Endothelial cell (in vitro differentiated cells): Measurements from ENCODE around the gene LIPI.

DNA sequence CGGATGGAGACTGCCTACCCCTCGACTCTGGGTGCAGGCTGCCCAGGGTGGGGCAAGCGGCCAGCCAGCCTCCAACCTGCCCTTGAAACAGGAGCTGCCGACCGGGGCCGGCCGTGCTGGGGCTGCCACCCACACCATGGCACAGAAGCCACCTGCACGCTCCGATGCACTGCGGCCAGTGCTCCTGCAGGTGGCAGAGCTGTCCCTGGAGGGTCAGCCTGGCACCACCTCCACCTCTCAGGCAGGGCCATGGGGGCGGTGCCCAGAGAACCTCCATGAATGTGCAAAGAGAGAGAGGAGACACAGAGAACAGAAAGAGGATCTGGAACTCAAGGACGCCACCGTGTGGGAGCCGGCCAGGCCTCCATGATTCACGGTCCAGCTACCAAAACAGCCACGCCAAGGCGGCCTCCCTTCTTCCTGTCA is 5397.8 kb upstream of the TPTE start:
- PRO-cap: no peak

- PRO-cap: no peak
Observed at GRCh38 chr21:8992923-8993799, 1528.2 kb upstream of the TPTE start.

DNA sequence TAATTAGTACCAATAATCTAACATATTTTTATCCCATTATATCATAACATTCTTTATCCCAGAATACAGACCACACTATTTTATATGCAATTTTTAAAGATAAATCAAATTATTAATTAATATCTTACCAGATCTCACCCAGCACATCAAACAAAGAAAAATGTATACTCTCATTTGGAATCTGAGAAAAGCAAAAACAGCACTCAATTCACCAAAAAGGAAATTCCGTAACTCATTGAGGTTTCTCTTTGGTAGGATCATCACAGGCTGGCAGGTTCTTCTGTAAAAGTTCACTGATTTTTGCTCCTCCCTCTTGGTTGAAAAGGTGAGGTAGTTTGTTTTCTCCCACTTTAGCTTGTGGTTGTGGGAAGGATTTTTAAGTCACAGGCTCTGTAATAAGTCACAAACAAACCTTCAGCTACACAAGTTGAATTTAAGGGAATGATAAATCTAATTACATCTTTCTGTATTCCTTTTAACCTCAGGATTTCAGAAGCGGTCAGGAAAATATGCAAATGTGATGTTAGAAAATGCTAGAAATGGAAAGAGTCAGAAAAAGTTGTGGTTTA is at the start of gene LIPI:
TSS of gene LIPI (minus strand) at position 284 of the 569 bp plus-strand sequence.
- PRO-cap: no peak

- PRO-cap: no peak
Observed at GRCh38 chr21:14483428-14484755, 62.2 kb downstream of the SAMSN1 start.

DNA sequence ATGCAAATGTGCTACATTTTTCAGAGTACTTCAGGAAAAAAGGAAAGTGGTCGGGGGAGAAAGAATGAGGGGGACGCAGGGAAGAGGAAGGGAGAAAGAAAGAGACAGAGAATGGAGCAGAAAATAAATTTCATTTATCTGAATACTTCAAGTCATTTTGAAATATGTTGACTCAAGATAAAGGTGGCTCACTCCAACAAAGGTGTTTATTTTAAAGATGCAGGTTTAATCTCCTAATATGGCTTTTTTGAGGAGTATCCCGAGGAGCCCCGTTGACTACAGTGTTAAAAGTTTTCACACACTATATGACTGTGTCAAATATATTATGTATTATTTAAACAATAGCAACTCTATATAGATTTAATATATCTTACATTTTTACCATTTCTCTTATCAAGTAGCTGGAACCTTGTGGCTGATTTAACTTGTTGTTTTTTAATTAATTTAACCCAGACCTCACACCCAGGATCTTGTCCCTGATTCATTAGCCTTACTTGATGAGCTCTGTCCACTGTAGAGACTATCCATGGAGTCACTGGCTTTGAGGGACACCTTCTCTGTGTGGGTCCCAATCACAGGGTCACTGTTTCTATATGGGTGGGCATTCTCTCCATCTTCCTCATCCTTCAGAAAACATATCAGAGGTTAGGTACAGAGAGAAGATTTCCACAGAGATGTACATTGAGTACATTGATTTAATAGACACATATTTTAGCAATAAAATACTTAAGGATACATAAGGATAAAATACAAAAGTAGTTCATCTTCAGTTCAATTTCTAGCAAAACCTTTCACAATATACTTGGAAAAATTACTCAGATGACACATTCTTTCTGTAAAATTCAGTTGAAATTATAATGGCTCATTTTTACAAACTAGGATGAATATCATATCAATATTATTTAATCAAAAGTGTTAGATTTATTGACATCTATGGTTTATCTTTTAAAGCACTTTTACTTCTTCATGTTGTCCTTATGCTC is 33.9 kb downstream of the SAMSN1 start:
- PRO-cap: no peak

DNA sequence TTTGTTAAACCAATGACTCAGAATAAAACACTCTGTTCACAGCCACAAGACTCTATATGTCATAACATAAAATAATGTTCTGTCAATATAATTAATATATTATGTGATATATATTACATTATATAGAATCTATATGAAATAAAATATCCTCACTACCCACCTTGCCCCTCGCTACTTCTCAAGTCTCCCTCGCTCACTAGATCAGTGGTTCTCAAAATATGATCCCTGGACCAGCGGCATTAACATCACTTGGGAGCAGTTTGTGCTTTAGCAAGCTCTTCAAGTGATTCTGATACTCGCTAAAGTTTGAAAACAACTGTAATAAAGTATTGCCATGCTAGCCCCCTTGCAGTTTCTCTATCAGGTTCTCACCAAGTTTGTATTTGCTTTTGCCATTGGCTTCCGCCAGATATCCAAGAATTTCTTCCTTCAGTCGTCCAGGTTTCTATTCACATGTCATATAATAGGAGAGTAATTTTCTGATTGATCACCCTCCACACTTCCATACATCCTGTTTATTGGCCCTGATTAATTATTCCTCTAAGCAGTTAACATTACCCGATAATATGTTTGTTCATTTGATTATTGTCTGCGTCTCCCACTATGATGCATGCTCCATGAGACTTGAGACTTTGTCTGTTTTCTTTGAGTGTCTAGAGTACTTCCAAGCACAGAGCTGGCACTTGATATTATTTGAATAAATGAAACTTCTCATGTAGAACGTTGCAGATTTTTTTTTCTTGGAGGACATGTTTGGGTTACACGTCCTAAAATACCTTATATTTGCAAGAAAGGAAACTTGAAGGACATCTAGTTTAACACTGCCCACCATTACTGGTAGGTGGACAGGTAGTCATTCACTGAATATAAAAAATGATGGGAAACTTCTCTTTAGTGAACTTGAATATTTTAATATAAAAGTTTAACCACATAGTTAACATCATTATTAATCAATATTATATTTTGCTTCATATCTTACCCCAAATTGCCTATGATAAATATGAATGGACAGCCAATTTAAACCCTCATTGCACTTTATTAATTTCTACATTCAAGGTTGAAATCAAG is 28.1 kb downstream of the SAMSN1 start:
- PRO-cap: no peak

DNA sequence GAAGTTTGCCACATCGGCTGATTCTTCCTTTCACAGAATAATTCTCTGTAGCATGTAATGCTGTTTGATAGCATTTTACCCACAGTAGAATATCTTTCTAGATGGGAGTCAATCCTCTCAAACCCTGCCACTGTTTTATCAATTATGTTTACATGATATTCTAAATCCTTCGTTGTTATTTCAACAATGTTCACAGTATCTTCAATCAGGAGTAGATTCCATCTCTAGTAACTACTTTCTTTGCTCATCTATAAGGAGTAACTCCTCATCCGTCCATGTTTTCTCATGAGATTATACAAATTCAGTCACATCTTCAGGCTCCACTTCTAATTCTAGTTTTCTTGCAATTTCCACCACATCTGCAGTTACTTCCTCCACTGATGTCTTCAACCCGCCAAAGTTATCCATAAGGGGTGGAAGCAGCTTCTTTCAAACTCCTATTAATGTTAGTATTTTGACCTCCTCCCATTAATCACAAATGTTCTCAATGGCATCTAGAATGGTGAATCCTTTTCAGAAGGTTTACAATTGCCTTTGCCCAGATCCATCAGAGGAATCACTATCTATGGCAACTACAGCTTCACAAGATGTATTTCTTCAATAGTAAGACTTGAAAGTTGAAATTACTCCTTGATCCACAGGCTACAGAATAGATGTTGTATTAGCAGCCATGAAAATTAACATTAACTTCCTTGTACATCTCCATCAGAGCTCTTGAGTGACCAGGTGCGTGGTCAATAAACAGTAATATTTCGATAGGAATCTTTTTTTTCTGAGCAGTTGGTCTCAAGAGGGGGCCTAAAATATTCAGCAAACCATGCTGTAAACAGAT is 19.0 kb downstream of the NRIP1 start:
- PRO-cap: no peak

GRCh38 chr21:16330306-16330965 is 600.7 kb downstream of the USP25 start:
- PRO-cap: no peak

DNA sequence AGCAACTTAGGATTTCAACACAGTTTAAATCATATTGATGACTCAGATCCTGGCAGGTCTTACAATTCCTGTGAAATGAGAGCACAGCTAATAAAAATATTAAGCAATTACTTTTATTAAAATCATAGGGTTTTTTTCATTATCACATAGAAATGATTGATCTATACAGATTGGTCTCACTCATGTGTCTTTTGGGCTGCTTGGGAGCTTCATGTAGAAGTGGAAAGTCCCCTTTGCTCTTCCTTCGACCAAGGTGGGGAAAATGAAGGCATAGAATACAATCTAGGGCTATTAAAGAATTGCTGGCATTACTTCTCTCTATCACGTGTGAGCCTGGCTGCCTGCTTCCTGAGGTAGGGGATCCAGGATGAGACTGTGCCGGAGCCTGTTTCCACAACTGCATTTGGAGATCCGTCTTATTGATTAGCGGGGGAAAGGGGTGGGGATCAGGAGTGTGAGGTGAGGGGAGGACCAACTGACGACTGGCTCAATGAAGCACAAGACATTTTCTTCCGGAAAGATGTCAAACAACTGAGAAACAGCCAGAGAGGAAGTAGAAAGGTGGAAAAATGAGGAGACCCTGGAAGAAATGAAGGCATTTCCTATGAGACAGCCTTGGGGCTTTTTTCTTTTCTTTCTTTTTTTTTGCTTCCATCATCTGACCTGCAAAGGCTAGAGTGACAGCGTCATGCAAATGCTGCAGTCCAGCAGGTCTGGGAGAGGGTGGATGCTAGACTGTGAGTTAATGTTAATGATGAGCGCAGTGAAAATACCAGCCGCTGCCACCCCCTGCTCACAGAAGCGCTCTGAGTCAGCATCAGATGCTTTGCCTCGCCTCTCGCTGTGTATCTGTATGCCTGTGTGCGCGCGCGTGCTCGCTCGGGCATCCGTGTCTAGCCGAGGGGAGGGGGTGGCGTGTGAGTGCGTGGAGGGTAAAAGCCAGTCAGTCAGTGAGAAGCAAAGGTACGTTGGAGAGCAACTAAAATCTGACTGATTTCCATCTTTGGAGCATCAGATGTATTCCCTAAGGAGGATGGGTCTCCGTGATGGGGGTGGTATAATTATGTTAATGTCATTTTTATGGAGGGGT is 858.3 kb downstream of the USP25 start:
- PRO-cap: bidirectional peak, plus-strand start at position 796 of the sequence, minus-strand start at position 808 of the sequence

DNA sequence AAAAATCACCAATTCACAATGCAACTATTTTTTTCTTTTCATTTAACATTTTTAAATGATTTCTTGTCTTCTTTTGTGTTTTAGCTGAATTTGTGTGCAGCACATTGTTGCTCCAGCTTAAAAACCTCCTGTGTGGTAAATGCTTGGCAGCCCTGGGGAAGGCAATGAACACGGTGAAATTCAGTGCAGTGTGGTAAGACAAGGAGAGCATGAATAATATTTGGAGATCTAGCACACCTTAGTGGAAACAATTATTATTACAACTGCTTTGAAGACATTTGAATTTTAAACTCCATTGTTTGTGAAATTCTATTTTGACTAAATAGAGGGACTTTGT is 242.7 kb upstream of the CXADR start:
- PRO-cap: no peak

DNA sequence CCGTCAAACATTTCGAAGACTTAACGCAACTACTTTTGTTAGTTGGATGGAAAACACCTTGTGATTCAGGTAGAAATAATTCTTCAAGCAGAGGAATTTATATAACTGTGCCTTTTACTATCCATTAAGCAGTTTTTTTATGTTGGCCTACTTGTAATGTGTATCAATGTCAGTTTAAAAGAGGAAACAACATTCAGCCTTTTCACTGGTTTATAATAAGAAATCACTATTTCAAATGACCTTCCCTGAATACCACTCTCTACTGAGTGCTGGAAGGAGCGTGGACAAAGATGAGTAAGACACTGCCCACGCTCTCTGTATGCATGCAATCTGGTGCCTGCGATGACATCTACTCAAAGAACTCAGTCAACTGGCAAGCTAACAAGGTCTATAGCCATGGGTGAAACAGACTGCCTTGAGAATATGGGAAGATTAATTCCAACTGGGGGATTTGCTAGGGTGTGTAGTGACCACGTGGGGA is 49.5 kb upstream of the CXADR start:
- PRO-cap: no peak

DNA sequence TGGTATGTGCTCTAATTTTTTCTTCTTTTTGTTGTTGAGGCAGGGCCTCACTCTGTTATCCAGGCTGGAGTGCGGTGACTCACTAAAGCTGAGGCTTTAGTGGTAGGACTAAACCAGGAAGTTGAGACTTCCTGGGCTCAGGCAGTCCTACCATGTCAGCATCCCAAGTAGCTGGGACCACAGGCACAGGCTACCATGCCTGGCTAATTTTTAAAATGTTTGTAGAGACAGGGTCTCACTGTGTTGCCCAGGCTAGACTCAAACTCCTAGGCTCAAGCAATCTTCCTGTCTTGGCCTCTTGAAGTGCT is 46.6 kb upstream of the CXADR start:
- PRO-cap: no peak

DNA sequence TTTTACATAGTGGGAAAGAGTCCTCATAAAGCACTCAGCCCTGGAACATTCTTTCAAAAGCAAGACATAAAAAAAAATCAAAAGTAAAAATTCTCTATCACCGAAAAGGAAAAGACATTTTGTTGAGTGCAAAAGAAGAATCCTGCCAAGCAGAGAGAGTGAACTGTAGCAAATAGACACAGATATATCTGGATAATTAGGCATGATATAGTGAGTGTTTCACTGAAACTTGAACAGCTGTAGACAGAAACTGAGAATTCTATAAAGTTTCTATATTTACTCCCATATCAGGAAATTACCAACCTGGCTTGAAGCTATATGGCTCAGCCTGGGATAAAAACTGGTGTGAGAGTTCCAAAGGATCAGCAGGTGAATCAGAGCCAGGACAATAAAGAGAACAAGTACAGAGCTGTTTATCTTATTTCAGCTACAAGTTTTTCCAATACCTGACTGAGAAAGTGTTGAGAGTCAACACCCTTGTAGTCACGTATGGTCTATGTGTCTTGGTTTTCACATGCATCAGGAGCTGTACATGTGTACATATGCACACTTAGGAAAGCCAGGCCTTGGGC is 40.8 kb upstream of the CXADR start:
- PRO-cap: no peak

GRCh38 chr21:17781844-17782460 is 37.2 kb downstream of the C21orf91 start:
- PRO-cap: no peak

DNA sequence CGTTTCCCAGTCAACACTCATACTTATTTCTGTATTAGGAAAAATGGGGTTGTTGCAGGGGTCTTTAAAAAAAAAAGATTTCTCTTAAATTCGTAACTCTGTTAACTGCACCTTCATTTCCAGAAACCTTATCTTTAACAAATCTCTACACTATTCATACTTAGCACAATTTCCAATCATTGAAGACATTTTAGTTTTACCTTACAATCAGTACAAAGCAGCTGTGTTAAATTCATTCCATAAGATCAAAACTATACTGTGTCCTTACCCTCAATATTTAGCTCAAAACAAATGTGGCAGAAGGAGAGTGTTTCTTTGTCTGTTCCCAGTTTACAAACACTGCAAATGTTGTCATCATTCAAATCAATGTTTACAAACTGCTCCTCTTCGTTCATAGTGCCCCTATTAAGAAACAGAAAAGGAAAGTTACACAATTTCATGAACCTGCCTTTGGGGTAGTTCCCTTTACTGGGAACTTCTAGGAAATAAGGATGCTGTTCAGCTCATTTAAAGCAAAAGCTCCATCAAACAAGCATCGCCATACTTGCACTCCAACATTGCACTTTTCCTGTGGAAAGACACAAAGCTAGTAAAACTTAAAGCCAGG is 1.1 kb downstream of the C21orf91 start:
- PRO-cap: no peak

- PRO-cap: no peak
Observed at GRCh38 chr21:17931009-17931479, 111.9 kb upstream of the C21orf91 start.

GRCh38 chr21:18443448-18444077 is 40.0 kb upstream of the TMPRSS15 start:
- PRO-cap: no peak

- PRO-cap: no peak
Observed at GRCh38 chr21:18759607-18759905, 356.0 kb upstream of the TMPRSS15 start.

DNA sequence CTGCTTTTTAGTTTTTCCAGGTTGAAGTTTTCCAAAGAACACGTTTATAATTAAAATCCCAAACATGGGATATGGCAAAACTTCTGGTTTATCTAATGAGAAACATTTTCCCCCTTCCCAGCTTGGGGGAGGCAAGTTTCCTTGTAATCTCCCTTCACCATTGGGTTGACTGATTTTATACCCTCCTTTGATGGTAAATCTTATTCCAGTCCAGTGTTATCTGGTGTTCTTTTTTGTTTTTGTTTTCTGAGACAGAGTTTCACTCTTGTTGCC is 280.9 kb downstream of the NCAM2 start:
- PRO-cap: no peak

- PRO-cap: no peak
Observed at GRCh38 chr21:22342855-22343273, 1344.7 kb downstream of the NCAM2 start.